Thyroid gland (tissue), 7 donors: Measurements from ENCODE around the gene MRI1.

DNA sequence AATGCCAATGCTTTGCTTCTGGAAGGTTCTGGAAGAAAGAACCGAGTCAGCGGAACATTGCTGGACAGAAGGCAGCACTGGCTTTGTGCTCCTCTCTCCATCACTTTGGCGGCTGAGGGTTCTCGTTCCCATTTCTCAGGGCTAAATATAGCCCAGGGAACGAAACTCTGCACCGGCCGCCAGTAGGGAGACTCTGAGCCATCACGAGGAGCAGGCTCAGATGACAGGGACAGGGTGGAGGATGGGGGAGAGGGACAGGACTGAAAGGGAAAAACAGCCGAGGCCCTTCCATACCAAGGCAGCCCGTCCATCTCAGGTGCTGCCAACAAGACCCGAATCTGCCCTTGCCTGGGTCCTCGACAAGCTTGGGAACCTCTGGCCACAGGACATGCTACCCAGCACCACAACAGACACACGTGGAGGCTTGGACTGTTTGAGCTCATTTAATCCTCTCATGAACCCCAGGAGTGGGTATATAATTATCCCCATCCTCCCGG lies 166.3 kb downstream of the CACNA1A start:
- PRO-cap, 2 experiments = peak in 1 of 2 experiments; most common plus-strand start position 266 of the sequence (in 1); most common minus-strand start position 107 of the sequence (in 1)
- RAMPAGE, long total RNA, 5 experiments = no peak in any of the 5 experiments

- PRO-cap, 2 experiments = no peak in any of the 2 experiments
- RAMPAGE, long total RNA, 5 experiments = no peak in any of the 5 experiments
Measured at GRCh38 chr19:13632709-13633605, 114.7 kb upstream of the YJU2B start.

- PRO-cap, 2 experiments = no peak in any of the 2 experiments
- RAMPAGE, long total RNA, 5 experiments = no peak in any of the 5 experiments
Measured at GRCh38 chr19:13755003-13755275, 7.2 kb downstream of the YJU2B start.

- PRO-cap, 2 experiments = peak in 2 of 2 experiments; most common plus-strand start chr19:13764561 (in 2); most common minus-strand start chr19:13764328 (in 1)
- RAMPAGE, long total RNA, 5 experiments = start-site peak on the plus strand in 1 of 5 experiments, at chr19:13764498-13764571 at its widest, 99 reads per replicate
Measured at GRCh38 chr19:13764038-13765310, at the start of gene MRI1. Gene MRI1 (plus strand): TSS chr19:13764522.

DNA sequence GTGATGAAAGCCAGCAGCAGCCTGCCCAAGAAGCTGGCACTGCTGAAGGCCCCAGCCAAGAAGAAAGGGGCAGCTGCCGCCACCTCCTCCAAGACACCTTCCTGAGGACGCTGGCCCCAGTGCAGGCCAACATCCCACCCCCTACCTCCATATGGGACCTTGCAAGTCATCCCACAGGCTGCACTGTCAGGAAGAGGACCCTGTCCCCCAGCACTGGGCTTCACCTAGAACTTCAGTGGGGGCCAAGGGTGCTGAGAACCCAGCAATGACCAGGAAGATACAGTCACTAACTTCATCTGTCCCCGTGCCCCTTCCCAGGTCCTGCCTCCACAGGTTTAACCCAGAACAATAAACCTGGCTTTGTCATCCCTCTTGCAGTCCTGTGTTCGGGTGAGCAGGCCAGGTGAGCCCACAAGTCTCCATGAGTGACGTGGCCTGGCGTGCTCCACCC lies 3.9 kb downstream of the C19orf53 start:
- PRO-cap, 2 experiments = no peak in any of the 2 experiments
- RAMPAGE, long total RNA, 5 experiments = no peak in any of the 5 experiments

GRCh38 chr19:13823335-13824144 lies 28.3 kb downstream of the ZSWIM4 start:
- PRO-cap, 2 experiments = no peak in any of the 2 experiments
- RAMPAGE, long total RNA, 5 experiments = no peak in any of the 5 experiments

GRCh38 chr19:13834206-13834666 lies 39.0 kb downstream of the ZSWIM4 start:
- PRO-cap, 2 experiments = no peak in any of the 2 experiments
- RAMPAGE, long total RNA, 5 experiments = no peak in any of the 5 experiments

- PRO-cap, 2 experiments = peak in 2 of 2 experiments; most common plus-strand start chr19:13847865 (in 2); most common minus-strand start chr19:13847782 (in 1)
- RAMPAGE, long total RNA, 5 experiments = no peak in any of the 5 experiments
Measured at GRCh38 chr19:13847642-13848222, 29.2 kb upstream of the NANOS3 start.

DNA sequence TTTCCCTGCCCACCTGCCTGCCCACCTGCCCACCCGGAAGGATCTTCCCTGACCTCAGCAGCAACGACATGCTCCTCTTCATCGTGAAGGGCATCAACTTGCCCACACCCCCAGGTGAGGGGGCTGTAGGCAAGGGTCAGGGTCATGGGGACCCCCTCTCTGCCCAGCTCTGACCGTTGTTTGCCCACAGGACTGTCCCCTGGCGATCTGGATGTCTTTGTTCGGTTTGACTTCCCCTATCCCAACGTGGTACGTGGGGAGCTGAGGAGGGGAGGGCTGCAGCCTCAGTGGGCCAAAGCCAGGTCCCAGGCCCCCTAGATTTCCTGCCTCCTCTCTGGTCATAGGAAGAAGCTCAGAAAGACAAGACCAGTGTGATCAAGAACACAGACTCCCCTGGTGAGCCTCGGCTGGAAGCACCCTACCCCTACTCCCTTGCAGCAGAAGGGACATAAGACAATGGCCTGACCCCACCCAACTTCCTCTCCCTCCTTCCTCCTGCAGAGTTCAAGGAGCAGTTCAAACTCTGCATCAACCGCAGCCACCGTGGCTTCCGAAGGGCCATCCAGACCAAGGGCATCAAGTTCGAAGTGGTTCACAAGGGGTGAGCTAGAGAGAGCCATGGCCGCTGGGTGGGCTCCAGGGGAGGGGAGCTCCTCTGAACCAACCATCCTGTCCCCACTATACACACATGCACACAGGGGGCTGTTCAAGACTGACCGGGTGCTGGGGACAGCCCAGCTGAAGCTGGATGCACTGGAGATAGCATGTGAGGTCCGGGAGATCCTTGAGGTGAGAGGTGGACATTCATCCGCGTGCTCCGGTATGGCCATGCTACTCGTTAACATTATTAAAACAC lies 11.5 kb downstream of the PODNL1 start:
- PRO-cap, 2 experiments = no peak in any of the 2 experiments
- RAMPAGE, long total RNA, 5 experiments = no peak in any of the 5 experiments

DNA sequence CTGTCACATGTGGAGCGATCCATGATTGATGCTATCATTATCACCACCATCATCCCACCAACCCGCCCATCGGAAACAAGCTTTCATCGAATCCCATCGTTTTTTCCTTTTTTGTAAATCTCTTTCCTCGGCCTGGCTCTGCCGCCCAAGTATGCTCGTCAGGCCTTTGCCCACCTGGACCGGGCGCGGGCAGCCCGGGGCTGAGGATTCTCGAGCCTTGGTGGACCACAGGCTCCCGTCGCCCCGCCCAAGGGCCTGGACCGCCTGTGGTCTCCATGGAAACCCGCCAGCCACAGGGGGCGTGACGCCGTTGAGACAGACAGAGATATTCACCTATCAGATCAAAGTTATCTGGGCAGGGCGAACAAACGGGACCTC lies 409 bp upstream of the DCAF15 start:
- PRO-cap, 2 experiments = no peak in any of the 2 experiments
- RAMPAGE, long total RNA, 5 experiments = no peak in any of the 5 experiments

DNA sequence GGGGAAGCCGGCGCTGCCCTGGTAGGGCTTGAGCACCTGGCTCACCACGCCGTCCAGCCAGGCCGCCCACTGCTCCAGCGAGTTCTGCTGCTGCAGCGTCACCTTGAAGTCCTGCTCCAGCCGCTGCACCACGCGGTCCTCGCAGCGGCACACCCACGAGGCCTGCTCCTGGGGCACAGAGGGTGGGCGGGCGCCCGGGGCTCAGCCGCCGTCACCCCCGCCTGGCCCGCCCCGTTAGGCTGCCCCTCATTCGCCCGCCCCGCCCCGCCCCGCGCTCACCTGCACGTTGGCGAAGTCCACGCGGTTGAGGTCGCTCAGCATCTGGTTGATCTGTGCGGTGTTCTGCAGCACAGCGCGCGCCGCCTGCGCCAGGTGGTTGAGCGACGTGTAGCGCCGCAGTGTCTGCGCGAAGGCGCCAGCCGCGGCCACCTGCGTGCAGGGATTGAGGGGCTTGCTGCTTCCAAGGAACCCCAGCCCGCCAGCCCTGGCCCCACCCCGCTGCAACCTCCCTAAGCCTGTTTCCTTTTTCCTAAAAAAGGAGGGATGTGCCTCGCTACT lies 11.3 kb downstream of the DCAF15 start:
- PRO-cap, 2 experiments = no peak in any of the 2 experiments
- RAMPAGE, long total RNA, 5 experiments = no peak in any of the 5 experiments

DNA sequence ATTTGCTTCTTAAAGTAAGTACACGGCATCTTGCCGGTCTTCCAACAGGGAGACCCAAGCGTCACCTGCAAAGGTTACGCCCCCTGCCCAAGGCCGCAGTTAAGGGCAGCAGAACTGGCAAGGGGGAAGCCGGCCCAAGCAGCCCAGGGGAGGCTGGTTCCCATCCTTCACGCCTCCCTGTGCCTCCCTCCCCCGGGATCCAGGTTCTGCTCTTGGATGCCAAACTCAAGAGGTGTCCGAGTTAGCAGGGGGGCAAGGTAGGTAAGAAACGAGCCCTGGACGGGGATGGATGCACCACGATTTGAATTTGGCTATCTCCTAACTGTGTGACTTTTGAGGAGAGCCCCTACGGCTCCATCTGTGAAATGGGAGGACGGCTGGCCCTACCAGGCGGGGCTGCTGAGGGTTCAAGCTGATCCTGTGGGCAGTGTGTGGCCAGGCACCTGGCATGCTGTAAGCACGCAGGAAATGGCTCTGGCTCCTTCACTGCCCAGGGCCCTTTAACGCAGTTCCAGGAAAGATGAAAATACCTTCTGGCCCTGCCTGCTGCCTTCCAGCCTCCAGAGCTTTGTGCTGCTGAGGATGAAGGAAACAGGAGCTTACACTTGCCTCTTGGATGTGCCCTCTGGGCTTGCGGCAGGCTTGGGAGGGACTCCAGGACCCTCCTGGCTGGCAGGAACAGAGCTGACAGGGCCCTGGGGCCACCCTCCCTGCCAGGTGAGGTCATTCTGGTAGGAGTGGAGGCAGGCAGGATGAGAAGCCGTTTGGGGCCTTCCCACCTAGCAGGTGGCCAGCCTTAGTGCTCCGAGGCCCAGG lies 8.9 kb downstream of the RFX1 start:
- PRO-cap, 2 experiments = no peak in any of the 2 experiments
- RAMPAGE, long total RNA, 5 experiments = no peak in any of the 5 experiments

DNA sequence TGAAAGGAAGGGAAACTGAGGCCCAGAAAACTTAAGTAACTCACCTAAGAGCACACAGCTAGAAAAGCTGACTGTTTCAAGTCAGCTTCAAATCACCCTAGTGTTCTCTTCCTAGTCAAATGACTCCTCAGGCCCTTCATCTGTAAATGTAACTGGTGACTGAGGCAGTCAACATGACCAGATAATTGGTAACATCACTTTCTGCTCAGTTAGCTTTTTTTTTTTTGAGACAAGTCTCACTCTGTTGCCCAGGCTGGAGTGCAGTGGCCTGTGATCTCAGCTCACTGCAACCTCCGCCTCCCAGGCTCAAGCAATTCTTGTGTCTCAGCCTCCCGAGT lies 2.5 kb downstream of the RFX1 start:
- PRO-cap, 2 experiments = no peak in any of the 2 experiments
- RAMPAGE, long total RNA, 5 experiments = no peak in any of the 5 experiments

DNA sequence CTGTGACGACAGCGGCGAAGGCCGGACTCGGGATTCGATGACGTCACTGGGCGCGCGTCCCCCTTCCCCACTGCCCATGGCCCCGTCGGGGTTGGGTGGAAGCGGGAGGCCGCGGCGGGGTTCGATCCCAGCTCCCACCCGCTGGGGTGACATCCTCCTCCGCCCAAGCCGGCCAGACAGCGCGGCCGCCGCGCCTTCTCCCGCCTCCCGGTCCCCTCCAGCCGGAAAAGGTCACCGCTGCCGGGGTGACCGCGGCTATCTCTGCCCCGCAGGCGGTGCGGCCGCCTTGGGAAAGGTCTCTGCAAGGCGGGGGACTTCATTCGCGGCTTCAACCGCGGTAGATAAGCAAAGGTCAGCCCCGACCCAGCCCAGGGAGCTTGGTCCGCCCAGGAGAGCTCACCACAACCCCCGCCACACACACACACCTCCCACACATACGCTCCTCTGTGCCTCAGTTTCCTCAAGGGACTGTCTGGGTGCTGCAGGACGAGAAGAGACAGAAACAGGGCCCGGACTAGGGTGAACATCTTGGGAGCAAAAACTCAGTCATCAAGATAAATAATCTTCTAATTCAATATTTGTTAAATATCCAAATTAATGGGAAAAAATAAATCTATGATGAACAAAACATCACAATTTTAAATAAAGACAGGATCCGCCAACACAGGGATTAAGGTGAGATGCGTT lies 892 bp upstream of the RFX1 start:
- PRO-cap, 2 experiments = peak in 2 of 2 experiments; most common plus-strand start position 91 of the sequence (in 2); most common minus-strand start position 151 of the sequence (in 1)
- RAMPAGE, long total RNA, 5 experiments = start-site peak on the minus strand in 2 of 5 experiments, centred at positions 207 to 209 of the sequence, 6 to 15 reads per replicate

- PRO-cap, 2 experiments = no peak in any of the 2 experiments
- RAMPAGE, long total RNA, 5 experiments = no peak in any of the 5 experiments
Measured at GRCh38 chr19:14052666-14053706, 8.9 kb downstream of the PALM3 start.

DNA sequence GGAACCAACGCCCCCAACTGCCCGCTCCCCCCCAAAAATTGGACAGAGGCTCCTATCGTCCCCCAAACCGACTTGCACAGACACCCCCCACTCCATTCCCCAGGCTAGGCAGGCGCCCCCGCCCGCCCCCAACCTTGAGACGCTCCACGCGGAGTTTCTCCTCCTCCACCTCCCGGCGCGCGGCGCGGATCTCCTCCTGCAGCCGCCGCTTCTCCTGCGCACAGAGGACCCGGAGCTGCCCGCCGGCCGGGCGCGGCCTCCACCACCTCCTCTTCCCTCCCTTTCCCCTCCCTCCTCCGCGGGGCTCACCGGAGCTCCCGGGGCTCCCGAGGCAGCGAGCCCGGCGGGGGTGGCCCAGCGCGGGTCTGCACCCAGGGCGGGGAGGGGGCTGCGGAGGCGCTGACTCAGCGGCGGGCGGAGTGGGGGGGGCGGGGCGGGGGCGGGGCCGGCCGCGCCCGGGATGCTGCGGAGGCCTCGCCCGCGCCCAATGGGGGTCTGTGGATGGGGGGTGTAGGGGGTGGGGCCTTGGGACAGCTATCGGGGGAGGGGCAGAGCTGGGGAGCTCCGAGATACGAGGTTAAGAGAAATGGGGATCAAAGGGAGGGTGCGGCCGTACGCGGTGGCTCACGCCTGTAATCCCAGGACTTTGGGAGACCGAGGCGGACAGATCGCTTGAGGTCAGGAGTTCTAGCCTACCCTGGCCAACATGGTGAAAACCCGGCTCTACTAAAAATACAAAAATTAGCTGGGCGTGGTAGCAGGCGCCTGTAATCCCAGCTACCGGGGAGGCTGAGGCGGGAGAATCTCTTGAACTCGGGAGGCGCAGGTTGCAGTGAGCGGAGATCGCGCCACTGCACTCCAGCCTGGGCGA lies 4.4 kb downstream of the PALM3 start:
- PRO-cap, 2 experiments = no peak in any of the 2 experiments
- RAMPAGE, long total RNA, 5 experiments = no peak in any of the 5 experiments

- PRO-cap, 2 experiments = peak in 1 of 2 experiments; most common minus-strand start chr19:14112517 (in 1)
- RAMPAGE, long total RNA, 5 experiments = no peak in any of the 5 experiments
Measured at GRCh38 chr19:14112199-14112894, 5.2 kb downstream of the PRKACA start.

GRCh38 chr19:14117948-14119192 lies 808 bp upstream of the PRKACA start:
- PRO-cap, 2 experiments = peak in 2 of 2 experiments; most common plus-strand start chr19:14118349 (in 2); most common minus-strand start chr19:14118218 (in 1)
- RAMPAGE, long total RNA, 5 experiments = no peak in any of the 5 experiments

DNA sequence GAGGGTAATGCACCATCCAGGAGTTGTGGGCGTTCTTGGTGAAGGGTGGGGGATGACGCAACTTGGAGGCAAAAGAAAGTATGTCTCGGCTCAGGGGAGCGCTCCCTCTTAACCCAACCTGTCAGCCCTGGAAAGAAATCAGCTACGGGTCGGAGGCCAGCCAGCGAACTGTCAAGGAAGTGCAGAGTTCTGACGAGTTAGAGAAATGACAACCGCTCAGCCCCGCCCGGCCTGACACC lies 15.3 kb upstream of the ADGRL1 start:
- PRO-cap, 2 experiments = no peak in any of the 2 experiments
- RAMPAGE, long total RNA, 5 experiments = no peak in any of the 5 experiments

DNA sequence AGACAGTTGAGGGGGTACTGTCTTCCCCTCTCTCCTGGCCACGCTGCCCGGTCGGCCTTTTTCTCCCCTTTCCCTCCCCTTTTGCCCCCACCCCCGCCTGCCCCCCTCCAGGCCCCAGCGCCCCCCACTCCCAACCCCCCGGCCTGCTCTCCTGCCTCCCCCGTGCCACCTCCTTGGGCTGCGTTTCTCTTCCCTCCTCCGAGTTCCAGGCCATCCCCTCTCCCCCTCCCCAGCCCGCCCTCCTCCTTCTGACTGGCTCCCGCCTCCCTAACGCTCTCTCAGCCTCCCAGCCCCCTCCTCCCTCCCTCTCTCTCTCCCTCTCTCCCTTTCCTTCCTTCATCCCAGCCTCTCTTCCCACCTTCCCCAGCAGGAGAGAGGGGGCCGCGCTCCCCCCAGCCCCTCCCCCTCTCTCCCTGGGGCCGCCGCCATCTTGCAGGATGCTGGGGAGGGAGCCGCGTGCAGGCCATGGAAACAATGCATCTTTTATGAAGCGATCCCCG lies 42.5 kb upstream of the ADGRL1 start:
- PRO-cap, 2 experiments = no peak in any of the 2 experiments
- RAMPAGE, long total RNA, 5 experiments = no peak in any of the 5 experiments